ENCODE measurements around a stretch of chr1.

- PRO-cap, result bidirectional peak, plus-strand start at chr1:181105969, minus-strand start at chr1:181105819
- RAMPAGE, long total RNA, result no peak
These were observed 17.3 kb downstream of the IER5 start for GRCh38 chr1:181105890-181106199.

GRCh38 chr1:181117586-181117994 lies 29.1 kb downstream of the IER5 start:
- PRO-cap, result no peak
- RAMPAGE, long total RNA, result no peak

DNA sequence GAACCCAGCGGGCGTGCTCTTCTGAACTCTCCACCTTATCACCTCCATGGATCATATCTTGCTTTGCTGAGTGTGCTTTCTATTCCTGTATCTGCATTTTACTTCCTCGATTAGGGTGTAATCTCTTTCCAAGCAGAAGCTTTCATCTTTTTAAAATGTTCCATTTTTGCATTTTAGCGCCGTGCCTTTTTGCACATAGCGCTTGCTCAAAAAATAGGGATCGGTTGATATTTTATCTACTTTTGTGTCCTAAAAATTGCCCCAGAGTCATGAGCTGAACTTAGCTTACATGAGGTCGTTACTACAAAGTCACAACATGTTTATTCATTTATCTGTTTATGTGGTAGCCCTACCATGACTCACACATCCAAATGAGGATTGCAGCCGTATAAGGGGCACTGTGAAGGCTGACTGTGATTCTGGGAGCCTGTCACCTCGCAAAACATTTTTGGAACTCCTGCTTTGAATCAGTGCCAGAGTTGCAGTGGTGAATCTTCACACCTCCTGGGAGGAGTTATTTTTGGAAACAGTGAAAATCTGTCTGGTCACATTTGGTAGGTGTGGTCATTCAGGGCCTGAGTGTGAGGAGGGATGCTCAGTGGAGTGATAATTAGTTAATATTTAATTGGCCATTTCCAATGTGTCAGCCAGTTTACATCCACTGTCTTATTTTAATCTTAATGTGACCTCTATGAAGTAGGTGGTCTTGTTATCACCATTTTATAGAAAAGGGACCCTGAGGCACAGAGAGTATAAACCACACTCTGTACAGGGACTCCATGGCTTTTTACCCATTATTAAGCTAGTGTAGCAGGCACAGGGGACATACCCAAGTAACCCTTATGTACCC lies 63.4 kb downstream of the IER5 start:
- PRO-cap, result no peak
- RAMPAGE, long total RNA, result no peak

- PRO-cap, result no peak
- RAMPAGE, long total RNA, result no peak
These were observed 134.5 kb downstream of the IER5 start for GRCh38 chr1:181222999-181223333.

DNA sequence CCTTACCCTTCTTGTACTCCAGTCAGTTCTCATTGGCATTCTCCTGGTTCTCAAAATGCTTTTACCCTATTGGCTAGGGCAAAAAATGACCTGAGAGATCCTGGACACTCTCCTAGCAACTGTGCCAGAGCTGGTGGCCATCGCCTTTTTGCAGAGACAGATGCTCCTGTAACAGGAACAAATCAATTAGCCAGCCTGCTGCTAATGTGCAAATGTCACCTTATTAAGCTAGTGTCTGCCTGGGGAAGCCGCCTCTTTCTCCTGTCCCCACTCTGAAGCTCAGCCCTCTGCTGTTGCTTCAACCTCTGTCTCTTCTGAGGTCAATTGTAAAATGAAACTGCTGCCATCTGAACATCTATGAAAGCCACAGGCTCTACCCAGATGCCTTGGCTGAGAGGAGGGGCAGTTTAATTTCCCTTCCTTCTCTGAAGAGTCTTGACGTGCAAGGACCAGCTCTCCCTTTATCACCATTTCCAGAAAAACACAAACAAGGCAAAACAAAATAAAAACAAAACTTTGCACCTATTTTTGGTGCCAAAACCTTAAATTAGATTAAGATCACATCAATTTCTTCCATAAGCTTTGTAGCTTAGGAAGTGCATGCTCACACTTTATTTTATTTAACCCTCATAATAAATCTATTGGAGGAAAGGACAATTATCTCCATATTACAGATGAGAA lies 85.4 kb upstream of the CACNA1E start:
- PRO-cap, result no peak
- RAMPAGE, long total RNA, result no peak

DNA sequence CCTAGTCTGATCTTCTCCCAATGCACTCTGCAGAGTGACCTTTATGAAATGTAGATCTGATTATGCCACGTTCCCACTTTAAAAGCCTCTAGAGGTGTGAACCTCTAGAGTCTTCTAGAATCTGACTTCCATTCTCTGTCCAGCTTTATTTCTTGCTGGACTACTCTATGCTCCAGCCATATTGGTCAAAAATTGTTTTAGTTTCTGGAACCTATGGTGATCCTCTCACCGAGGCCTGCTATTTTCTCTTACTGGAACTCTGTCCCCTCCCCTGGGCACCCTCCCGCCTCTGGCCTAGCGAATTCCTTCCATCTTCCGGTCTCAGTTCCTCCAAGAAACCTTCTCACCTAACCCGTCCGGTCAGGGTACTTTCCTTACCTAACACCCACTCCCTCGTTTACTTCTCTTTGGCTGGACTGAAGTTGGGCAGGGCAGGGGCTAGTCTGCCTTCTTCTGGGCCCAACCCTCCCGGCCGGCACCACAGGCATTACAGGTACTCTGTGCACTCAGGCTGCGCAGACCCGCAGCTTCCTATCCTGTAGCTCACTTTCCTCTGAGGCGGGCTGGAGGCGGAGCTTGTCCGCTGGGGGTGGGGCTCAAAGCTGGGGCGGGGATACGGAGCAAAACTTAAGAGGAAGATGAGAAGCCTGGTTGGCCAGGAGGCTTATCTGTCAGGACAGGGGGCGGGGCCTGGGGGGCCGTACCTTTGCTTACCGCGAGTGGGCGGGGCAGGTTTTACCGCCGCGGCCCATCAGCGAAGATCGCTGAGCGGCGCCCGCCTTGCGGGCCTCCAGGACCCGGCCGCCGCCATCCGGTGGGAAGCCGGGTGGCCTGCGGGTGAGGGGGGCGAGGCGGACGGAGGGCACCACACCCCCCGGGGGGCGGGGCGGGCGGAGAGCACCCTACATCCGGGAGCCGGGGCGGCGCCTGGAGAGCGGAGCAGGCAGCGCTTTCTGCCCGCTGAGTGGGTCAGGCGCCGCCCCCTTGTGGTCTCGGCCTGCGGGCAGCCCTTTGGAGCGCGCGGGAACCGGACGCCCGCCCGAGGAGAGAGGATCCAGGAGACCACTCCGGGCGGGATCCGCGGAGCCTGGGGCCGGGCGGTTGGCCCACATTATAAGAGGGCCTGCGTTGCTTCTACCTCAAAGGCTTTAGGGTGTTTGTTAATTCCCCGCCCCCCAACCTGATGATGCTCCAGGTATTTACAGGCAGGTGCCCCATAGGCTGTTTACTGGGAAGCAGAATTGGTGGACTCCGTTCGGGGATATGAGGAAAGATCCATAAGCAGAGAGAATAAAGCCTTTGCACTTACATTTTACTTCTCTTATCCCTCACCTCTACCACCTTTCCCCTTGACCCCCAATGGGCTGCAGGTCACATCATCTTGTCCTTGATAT lies 31.9 kb downstream of the ZNF648 start:
- PRO-cap, result bidirectional peak, plus-strand start at position 324 of the sequence, minus-strand start at position 253 of the sequence; bidirectional peak, plus-strand start at position 731 of the sequence, minus-strand start at position 550 of the sequence
- RAMPAGE, long total RNA, result no peak

GRCh38 chr1:182068910-182069595 lies 7.5 kb upstream of the ZNF648 start:
- PRO-cap, result bidirectional peak, plus-strand start at chr1:182069220, minus-strand start at chr1:182069100
- RAMPAGE, long total RNA, result no peak

DNA sequence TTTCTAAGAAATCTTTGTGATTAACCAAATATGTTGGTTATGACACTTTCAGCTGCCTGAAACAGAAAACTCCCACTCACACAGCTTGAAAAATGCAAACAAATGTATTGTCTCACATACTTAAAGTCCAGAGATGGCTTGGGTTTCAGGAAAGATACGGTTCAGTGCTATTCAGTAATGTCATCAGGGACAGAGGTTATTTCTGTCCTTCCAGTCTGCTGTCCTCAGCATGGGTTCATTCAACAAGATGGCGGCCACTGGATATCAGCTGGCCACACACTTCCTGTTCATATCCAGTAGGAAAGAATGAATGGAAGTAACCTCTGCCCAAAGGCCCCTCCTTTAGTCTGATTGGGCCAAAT lies 109.6 kb upstream of the ZNF648 start:
- PRO-cap, result no peak
- RAMPAGE, long total RNA, result no peak

- PRO-cap, result no peak
- RAMPAGE, long total RNA, result no peak
These were observed 136.1 kb upstream of the ZNF648 start for GRCh38 chr1:182197613-182198024.

DNA sequence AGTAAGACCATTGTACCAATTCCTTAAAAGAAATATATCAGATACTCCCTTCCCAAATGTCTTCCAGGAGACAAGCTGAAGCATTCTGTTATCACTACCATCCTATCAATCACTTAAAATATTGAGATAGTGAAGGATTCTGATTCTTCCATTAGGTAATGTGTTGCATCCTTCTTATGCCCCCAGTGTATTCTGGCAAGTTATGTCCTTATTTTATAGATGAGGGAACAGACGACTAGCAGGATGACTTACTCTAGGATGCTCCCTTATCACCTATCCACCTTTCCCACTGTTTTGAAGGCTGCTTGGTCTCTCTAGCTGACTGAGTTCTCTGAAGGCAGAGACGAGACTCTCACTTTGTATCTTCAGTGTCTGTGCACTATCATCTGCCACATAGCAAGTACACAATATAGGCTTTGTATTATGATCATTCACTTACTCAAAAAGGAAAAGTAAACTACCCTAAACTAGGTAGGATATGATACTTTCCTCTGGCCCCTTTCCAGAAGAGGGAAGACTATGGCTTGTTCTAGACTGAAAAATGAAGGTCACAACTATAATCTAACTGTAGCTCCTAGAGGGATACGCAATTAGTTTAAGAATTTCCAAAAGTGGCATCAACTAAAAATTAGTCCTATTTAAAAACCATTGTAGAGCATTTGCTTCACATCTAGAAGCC lies 4.0 kb downstream of the GLUL start:
- PRO-cap, result no peak
- RAMPAGE, long total RNA, result no peak

DNA sequence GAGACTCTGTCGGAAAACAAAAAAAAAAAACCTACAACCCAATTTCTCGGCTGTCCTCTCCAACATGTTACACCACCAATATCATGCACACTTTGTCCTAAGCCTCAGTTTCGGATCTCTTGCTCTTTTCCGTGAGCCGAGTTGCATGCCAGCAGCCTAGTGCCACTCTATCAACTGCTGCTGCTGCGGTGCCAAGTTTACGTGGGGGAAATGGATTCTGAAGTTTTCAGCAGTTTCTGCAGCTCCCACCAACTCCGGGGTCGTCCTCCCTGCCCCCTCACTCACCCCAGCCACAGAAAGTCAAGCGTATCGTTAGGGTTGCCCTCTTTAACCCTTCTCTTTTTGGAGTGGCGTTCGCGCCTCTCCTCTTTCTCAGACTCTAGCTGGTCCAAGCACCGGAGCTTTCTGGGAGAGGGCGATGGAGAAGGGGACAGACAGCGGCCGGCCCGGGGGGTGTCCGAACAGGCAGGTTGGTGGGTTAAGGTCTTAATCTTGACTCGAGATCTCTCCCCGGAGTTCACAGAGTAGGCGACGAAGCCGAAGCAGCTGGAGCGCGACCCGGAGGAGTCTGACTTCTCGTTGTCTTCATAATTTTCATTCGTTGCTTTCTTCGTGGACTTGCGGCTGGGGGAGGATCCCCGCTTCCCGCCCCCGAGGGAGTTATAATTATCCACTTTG lies 1.2 kb downstream of the GLUL start:
- PRO-cap, result bidirectional peak, plus-strand start at position 520 of the sequence, minus-strand start at position 313 of the sequence
- RAMPAGE, long total RNA, result no peak

DNA sequence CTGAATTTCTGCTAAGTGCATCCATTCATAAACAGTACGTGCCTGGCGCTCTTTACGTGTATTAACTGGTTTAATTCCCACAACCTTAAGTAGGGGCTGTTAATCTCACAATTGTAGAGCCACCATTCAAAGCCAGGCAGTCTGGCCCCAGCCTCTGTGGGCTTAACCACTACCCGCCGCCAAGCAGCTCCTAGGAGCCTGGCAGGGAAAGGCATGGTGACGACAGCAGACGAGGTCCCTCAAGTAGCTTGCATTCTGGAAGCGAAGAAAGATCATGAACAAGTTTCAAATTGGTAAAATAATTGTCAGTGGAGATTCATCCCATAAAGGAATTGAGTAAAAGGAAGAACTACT lies 11.4 kb upstream of the RGS16 start:
- PRO-cap, result bidirectional peak, plus-strand start at position 193 of the sequence, minus-strand start at position 164 of the sequence
- RAMPAGE, long total RNA, result no peak

GRCh38 chr1:182629696-182630080 lies 25.5 kb upstream of the RGS16 start:
- PRO-cap, result no peak
- RAMPAGE, long total RNA, result no peak

- PRO-cap, result unidirectional peak, plus-strand start at chr1:182887114
- RAMPAGE, long total RNA, result no peak
These were observed 47.9 kb downstream of the DHX9 start for GRCh38 chr1:182886585-182887813.

- PRO-cap, result no peak
- RAMPAGE, long total RNA, result no peak
These were observed 21.7 kb downstream of the LAMC1 start for GRCh38 chr1:183044964-183045282.

- PRO-cap, result no peak
- RAMPAGE, long total RNA, result no peak
These were observed 14.3 kb downstream of the LAMC2 start for GRCh38 chr1:183200358-183200785.

DNA sequence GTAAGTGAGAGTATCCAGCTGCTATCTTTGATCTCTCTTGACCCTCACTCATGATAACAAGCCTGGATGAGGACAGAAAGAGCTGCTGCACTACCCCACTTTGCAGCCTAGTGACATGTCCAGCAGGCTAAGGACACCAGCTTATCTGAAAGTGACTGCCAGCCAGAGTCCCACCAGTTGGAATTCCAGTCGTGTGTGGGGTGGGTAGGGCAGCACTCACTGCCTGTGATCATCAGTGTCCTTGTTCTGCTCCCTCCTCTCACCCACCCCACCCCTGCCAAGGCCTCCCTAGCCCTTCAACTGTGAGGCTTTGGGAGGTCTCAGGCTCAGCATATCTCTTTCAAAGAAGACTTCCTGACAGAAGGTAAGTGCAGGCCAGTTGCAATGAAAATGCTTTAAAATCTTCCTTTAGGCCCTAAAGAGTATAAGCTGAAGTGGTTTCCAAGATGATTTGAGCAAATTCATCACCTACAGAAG lies 15.5 kb upstream of the NMNAT2 start:
- PRO-cap, result no peak
- RAMPAGE, long total RNA, result no peak

DNA sequence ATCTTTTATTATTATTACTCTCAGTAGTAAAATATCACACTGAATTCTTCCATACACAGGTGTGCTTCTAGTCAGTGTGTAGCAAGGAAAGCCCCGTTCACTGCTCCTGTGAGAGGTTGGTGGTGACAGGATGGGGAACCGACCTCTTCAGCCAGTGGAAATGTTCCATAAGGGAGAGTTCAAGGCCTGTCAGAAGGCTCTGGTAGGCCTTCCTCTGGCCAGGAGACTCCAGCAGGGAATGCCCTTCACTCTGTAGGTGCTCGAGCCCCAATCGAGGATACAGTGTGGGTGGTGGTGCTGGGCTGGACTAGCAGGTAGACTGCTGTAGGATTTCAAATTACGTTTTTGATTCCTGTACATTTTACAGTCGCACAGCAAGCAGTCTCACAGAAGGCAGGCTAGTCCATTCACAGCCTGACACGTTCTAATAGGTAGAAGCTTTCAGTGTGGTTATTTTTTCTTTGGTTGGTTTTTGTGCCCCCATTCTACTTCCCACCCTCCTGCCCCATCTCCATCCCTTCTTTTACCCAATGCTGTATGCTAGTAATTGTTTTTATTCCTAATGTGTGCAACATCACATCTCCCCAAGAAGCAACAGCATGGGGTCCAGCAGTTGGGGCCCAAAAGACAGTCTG lies 37.8 kb downstream of the NCF2 start:
- PRO-cap, result no peak
- RAMPAGE, long total RNA, result no peak

GRCh38 chr1:183553704-183554118 lies 36.5 kb downstream of the NCF2 start:
- PRO-cap, result no peak
- RAMPAGE, long total RNA, result no peak

GRCh38 chr1:183559825-183560791 lies 30.2 kb downstream of the NCF2 start:
- PRO-cap, result no peak
- RAMPAGE, long total RNA, result no peak